ENCODE measurements around the genes TMEM273, CHAT and CSTF2T.

DNA sequence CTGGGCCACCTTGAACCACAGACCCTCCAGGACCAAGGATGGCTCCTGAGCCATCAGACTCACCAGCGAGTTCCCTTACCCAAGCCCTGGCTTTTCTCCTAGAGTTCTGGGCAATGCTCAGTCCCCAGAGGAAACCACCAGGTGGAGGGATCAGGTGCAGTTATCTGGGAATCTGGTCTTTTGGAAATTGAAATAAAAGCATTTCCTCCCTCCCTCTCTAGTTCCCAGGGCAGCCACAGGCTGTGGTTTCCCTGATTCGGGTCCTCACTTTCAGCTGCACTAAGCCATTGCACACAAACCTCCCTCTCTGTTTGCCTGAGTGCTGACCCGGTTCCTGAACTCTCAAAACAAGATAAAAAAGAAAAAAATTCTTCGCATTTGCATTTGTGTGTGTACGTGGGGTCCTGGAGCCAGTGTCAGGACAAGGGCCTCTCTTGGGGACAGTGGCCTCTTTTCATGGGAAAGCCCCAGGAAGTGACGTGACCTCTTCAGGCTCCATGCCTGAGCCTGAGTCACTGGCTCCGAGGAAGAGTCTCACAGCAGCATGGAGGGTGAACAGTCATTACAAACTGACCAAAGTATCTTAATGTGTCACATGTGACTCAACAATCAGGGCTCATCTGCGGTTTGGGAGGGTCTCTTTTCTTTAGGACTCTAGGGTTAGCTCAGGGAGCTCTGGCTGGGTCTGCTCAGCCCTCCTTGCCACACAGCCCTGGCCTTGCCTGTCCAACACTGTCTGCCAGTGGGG lies 10.9 kb downstream of the TMEM273 start:
- PRO-cap, 10 experiments: no peak in any of the 10 experiments

- PRO-cap, 10 experiments: peak in 8 of 10 experiments; most common plus-strand start chr10:49188476 (in 4); most common minus-strand start chr10:49188391 (in 7)
Measured at GRCh38 chr10:49187759-49188777, at the start of gene TMEM273. Gene TMEM273 (minus strand): TSS chr10:49188391.

DNA sequence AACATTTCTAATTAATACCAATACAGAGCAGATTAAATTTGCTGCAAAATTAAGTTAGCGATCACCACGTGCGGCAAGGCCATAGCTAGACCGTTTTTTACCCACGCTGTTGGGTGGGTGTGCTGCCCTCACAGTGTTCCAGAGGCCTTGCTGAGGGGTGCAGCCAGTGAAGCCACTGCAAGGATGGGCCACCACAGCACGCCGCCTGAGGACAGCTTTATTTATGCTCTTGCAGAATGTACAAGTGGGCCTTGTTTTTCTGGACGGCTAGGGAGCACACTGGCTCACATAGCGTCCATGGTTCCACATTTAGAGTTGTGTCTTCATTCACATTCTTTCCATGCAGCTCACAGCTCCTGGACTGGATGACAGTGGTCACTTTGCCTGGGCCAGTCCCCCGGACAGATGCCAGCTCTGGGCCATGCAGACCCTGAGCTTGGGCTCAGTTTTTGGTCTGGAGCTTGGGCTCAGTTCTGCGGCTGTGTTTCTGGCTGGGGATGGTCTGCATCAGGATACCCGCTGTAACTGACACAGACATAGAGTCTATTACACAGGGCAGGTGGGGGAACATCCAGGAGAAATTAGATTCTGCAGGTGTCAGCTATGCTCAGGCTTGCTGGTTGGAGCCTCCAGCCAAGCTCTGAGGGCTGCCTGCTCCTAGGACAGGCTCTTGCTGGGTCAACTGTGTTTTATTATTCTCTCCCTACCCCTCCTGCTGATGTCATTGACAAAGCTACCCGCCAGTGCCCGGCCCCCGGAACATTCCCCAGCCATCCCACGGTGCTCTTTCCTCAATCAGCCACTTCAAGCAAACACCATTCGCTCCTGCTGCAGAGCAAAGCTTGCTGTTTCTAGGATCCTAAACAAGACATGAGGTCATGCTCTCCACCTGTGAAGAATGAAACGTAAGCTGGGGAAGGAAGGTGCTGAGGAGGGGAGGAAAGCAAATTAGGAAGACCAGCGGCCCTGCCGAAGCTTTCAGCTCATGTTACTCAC lies 2.4 kb upstream of the C10orf71 start:
- PRO-cap, 10 experiments: no peak in any of the 10 experiments

DNA sequence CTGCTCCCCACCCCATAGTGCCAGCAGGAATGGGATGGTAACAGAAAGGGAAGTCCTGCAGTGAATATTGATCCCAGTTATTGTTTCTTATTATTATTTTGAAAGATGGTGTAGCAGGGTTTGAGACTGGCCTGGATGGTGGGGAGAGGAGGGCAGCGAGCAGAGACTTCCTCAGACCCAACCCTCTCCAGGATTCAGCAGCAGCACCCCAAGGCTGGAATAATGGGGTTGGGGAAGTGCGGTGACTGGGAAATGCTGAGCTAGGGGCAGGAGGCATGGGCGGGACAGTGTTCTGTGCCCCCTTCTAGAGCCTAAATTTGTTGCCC lies at the start of gene CHAT:
Gene CHAT (plus strand): TSS at position 251 of the 326 bp plus-strand sequence.
- PRO-cap, 10 experiments: no peak in any of the 10 experiments

DNA sequence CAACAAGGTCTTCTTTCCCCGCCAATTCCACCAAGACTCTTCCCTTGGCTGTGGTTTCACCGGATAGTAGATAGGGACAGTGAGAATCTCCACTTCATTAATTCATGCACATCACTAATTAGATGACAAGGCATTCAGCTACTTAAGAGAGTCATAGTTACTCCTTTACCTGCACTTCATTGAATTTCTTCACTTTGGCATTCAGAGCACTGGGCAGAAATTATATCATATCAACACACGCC lies 23.6 kb downstream of the C10orf53 start:
- PRO-cap, 10 experiments: peak in 1 of 10 experiments; most common minus-strand start position 58 of the sequence (in 1)

GRCh38 chr10:49951902-49952597 lies 10.2 kb downstream of the TIMM23B start:
- PRO-cap, 10 experiments: no peak in any of the 10 experiments

DNA sequence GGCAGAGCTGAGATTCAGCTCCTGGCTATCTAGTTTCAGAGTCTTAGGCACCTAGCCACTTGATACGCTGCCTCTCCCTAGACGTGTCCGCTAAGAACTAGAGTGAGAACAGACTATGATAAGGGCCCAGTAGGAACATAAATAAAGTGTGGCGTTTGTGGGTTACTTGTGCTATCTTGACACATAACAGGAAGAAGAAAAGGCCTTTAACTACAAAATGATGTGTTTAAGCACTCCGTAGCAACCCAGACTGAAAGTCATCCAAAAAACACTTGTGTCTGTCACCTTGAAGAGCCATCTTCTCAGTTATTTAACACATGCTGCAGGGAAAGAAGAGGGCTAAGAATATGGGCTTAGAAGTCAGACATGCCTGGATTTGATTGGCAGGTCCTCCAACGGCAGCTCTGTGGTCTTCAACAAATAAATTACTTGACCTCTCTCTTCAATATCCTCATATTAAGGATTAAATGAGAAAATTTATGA lies 96.2 kb downstream of the SGMS1 start:
- PRO-cap, 10 experiments: no peak in any of the 10 experiments

- PRO-cap, 10 experiments: no peak in any of the 10 experiments
Measured at GRCh38 chr10:50582517-50583236, 41.1 kb downstream of the SGMS1 start.

DNA sequence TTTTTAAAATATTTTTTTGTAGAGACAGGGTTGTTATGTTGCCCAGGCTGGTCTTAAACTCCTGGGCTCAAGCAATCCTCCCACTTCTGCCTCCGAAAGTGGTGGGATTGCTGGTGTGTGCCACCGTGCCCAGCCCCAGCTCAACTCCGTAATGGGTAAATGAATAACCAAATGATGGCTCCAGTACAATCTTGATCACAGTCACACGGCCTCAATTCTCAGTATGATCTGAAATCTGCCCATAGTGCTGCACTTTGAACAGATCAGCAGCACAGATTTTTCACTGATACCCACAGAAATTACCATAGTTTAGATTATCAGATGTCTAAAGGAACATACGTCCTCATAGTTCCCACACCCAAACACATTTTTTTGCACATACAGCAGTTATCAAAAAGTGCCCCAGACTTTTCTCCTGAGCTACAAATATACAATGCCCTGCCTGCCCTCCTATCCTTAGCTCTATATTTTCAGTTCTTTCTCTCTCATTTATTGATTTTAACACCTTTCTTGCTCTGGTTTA lies 25.0 kb upstream of the SGMS1 start:
- PRO-cap, 10 experiments: no peak in any of the 10 experiments

DNA sequence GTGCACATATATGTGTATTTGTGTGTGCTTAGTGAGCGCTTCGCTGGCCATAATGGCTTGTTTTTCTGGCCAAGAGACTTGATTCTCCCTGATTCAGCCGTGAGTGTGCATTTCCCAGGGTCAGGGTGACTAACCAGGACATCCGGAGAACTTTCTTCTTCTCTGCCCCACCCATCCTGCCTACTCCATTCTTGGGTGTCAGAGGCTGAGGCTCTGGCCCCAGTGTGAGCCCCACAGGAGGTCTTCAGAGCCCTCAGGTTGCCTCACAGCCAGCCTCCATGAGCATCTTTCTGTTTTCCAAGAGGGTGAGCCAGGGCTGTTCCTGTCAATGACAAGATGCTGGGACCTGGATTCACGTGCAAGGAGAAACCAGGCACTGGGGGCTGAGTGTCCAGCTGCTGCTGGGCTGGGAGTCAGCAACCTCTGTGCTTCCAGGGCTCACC lies 37.8 kb upstream of the ASAH2B start:
- PRO-cap, 10 experiments: no peak in any of the 10 experiments

DNA sequence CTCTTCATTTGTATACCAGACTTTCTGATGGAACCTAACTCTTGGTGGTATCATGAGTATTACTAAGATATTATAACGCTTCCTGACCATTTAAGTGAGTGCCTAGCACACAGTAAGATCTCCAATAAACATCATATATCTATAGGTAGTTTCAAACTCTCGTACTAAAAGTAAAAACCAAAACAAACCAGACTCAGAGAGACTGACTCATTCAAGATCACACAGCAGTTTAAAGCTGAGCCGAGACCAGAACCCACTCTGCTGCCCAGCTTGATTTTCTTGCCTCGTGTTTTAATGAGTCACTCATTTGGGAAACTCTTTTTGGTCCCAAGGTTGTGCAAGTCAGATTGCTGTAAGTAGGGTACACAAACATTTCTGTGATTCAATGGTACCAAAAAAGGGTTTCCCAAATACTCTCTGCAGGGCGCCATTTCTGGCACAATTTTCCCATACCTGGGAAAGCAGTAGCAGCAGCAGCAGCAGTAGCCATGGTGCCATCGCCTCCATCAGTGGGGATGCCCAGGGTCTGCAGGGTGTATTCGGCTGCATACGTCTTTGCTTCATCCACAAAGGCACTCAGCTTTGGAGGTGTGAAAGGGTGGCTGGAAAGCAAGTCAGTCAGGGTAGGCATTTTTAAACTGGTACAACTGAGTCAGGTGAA lies 69.8 kb downstream of the ASAH2B start:
- PRO-cap, 10 experiments: no peak in any of the 10 experiments

- PRO-cap, 10 experiments: no peak in any of the 10 experiments
Measured at GRCh38 chr10:50819874-50820239, 65.6 kb downstream of the A1CF start.

DNA sequence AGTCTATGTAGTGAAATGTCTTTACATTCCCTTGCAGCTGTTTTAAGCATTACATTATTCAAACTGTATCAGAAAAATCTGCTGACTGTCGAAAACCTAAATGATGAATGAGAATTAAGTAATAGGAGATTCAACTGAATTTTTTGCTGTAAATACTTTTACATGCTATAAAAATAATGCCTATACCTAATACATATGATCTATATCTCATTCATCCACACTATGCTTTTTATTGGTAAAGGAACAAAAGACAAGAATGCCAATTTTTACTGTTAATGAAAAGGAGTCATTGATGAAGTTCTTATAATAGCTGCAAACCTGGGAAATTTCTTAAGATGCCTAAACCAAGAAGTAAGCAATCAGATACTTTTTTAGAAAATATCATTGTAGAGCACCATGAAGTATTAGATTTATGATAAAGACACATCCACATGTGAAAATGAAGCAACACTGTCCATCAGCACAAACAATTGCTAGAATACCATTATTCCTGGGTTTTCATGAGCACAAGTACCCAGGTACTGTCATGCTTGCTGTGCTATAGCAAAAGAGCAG lies 227.1 kb downstream of the CSTF2T start:
- PRO-cap, 10 experiments: no peak in any of the 10 experiments

DNA sequence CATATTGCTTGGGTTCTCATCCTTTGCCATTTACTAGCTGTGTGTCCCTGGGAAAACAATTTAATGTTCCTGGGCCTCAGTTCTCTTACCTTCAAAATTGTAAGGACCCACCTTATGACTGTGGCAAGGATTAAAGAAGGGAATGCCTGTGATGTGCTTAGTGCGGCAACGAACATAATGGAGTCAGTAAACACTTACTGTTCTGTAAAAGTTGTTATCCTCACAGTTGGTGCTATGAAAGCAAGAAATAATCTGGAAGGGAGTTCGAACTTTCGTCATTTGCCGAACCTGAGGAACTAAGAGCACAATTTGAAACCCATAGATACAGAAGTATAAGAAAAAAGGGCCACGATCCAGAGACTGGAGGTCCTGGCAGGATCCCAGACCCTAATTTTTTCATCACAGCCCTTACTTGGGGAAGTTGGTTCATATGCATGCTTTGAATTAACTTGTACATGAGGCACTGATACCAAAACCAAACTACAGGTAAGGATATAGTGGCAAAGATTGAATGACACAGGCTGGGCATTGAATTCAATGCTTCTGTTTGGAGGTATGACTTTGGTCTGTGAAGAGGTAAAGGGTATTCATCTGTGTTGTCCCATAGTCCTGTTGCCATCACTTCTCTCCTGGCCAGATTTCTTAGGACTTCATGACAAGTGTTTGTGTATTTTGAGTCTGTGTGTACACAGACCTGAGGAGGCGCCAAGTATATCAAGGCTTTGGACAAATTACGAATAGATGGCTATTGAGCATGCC lies 221.8 kb downstream of the CSTF2T start:
- PRO-cap, 10 experiments: no peak in any of the 10 experiments

- PRO-cap, 10 experiments: no peak in any of the 10 experiments
Measured at GRCh38 chr10:51697974-51699019, 1.1 kb downstream of the CSTF2T start.

DNA sequence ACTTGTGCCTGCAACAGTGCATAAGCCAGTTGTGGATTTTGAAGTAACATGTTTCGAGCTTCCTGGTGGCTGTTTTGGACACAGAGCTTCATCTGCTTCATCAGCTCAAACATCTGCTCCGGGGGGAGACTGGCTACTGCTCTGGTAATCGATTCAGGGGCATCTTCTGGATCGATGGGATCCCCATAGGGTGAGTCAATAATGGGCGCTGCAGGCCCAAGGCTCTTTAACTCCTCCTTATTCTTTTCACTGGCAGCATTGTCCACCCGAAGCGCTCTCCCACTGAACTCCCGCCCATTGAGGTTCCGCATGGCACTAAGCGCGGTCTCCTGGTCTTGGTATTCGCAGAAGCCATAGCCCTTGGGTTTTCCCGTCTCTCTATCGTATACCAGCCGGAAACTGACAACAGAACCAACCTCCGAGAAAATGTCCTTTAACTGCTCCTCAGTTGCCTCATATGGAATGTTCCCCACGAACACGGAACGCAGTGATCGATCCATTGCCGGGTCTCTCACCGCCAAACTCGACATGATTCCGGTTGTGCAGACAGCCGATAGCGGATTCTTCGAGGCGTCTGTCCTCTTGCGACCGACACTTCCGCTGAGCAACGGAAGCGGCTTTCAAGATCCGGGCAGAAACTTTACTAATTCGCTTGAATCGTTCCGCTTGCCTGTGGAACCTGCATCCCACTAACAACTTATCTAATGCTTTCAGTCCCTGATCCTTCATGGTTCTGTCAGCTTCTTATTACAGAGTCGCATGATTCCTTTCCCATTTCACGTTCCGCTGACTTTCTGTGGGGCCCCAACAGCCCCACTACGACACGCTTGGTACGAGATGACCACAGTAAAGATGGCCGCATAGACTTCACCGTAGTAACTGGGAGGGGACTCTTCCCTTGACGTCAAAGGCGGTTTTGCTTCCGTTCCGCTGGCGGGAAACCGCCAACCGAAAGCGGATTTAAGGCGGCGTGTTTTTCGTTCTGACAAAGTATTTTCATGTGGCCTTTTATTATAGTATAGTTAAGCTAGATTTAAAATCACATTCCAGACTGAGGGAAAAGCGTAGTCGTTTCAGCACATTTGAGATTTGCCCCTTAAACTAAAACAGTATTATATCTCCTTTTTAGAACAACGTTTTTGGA lies at the start of gene CSTF2T:
Gene CSTF2T (minus strand): TSS at position 576 of the 1,144 bp plus-strand sequence.
- PRO-cap, 10 experiments: peak in 10 of 10 experiments; most common plus-strand start position 947 of the sequence (in 5); most common minus-strand start position 576 of the sequence (in 4)

DNA sequence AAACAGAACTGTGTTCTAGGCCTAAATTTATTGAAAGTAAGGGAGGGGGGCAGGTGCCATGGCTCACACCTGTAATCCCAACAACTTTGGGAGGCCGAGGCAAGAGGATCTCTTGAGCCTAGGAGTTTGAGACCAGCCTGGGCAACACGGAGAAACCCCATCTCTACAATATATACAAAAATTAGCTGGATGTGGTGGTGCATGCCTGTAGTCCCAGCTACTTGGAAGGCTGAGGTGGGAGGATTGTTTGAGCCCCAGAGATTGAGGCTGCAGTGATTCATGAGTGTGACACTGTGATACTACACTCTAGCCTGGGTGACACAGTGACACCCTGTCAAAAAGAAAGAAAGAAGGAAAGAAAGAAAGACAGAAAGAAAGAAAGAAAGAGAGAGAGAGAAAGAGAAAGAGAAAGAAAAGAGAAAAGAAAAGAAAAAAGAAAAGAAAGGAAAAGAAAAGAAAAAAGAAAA lies 134.9 kb upstream of the CSTF2T start:
- PRO-cap, 10 experiments: no peak in any of the 10 experiments

GRCh38 chr10:51894627-51895057 lies 195.2 kb upstream of the CSTF2T start:
- PRO-cap, 10 experiments: no peak in any of the 10 experiments

- PRO-cap, 10 experiments: peak in 1 of 10 experiments; most common plus-strand start chr10:52455432 (in 1); most common minus-strand start chr10:52455293 (in 1)
Measured at GRCh38 chr10:52454949-52455691, 141.0 kb downstream of the DKK1 start.

- PRO-cap, 10 experiments: no peak in any of the 10 experiments
Measured at GRCh38 chr10:52774469-52775216, 2.1 kb upstream of the MBL2 start.

All from Metastatic Breast Carcinoma in the Brain (tissue), 10 donors.